Measurements from ENCODE around the genes CERS6 and GORASP2.

DNA sequence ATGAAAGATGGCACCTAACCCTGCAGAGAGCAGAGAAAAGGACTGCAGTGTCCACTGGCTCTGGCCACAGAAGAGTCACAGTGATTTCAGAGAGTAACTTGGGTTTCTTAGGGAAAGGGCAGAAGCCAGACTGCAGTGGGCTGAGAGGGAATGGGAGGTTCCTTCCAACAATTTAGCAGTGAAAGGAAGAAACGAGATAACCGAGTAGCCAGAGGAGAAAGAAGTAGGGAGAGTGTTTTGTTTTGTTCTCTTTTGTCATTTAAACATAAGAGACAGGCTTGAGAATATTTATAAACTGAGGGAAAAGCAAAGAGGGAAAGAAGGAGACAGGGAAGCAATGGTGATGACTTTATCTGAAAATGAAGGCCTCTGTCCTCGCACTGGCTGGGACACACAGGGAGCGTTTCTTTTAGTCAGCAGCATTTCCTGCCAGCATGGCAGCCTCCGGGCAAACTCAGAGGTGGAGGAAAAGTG lies 6.5 kb downstream of the STK39 start:
- PRO-cap, 2 experiments, result no peak in any of the 2 experiments

DNA sequence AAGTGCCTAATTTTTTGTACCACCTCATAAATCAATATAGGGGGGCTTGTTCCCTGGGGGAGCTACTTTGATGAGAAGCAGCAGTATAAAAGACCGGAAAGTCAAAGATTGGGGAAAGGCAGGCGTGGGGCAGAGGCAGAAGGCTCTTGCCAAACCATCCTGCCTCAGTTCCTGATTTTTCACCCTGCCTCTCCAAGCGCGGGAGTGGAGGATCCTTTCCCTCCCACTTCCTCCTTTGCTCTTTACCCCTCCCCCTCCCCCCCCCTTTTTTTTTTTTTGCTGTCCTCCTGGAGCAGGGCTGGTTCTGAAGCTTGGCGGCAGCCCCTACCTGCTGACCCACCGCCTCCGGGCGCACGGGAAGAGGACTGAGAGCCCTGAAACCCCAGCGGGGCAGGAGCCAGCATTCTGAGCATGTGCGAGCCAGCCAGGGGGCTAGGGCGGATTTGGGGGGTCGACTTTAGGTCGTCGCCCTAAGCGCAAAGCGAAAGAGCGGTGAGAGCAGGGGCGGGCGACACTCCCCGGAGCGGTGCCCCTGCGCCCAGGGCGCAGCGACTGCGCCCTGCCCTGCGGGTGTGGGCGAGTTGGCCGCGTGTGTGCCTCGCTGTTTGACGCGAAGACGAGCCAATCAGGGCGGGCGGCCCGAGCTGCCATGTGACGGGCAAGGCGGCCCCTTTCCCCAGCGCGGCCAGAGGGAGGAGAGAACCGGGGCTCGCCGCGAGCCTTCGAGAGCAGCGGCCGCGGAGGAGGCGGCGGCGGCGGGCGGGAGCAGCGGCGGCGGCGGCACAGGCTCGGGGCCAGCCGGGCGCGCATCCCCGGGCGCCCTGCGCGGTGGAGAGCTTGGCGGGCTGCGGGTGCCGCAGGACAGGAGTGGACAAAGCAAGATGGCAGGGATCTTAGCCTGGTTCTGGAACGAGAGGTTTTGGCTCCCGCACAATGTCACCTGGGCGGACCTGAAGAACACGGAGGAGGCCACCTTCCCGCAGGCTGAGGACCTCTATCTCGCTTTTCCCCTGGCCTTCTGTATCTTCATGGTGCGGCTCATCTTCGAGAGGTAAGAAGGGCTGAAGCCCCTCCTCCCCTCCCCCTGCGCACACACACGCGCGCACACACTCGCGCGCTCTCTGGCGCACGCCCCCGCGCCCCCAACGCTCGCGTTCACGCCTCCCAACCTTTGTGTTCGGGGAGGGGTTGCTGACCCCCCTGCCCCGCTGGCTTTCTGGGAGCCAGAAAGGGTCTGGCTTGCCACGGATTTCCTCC lies at the start of gene CERS6:
Gene CERS6, plus strand, starts transcription at position 705 of the 1,257 bp plus-strand sequence.
- PRO-cap, 2 experiments, result peak in 2 of 2 experiments; most common plus-strand start position 725 of the sequence (in 1); most common minus-strand start position 556 of the sequence (in 2)

DNA sequence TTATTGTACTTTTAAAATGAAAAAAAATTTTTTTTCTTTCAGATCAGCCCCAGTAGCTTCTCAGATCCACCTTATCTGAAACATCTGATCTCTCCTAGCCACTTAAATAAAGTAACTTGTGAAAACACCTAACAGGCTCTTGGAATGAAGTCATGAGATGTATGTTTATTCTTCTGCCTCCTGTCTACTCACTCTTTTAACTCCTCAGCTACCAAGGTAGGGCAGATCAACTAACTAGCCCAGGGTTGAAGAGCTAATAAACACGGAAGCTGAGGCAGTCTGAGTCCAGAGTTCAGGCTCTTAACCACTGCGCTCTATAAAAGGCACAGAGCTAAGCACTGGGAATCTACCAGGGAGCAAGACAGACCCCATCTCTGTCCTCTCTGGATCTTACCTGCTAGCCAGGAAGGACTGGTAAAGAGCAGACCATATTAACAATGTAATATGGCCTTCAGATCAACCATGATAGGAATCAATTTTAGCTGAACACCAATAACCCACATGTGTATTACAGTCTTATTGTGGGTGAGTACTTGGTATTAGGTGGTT lies 37.2 kb downstream of the CERS6 start:
- PRO-cap, 2 experiments, result no peak in any of the 2 experiments

DNA sequence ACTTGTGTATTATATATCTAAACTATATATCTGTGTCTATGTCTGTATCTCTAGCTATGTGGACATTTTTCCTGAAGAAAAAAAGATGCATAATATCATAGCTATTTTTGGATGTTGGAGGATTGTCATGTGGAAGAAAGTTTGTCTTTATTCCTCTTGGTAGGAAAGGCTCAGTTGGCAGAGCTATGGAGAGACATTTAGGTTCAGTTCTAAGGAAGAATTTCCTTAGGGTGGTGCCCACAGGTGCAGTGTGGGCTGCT lies 68.7 kb downstream of the CERS6 start:
- PRO-cap, 2 experiments, result no peak in any of the 2 experiments

- PRO-cap, 2 experiments, result no peak in any of the 2 experiments
Observed at GRCh38 chr2:168632404-168633144, 169.9 kb upstream of the NOSTRIN start.

GRCh38 chr2:168971915-168972317 lies 59.2 kb downstream of the ABCB11 start:
- PRO-cap, 2 experiments, result no peak in any of the 2 experiments

DNA sequence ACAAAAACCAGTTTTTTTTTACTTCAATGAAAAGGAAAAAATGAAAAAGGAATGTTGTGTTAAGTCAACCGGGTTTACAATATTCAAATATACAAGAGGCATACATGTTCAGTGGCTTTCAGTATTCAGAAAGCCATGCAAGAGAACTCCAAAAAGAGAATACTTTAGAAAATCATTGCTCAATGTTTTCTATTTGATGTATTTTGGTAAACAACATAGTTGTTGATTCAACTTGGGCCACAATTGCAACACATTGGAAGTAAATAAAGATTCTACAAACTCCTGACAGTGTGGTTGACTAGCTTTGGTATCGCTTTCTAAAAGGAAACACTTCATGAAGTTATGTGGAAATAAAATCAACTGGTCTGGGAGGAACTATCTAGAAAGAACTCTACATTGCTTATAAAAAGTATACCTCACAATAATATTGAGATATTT lies 2.7 kb downstream of the DHRS9 start:
- PRO-cap, 2 experiments, result no peak in any of the 2 experiments

GRCh38 chr2:169072475-169072909 lies 3.1 kb downstream of the DHRS9 start:
- PRO-cap, 2 experiments, result no peak in any of the 2 experiments

GRCh38 chr2:169636404-169637233 lies 52.5 kb downstream of the PPIG start:
- PRO-cap, 2 experiments, result no peak in any of the 2 experiments

DNA sequence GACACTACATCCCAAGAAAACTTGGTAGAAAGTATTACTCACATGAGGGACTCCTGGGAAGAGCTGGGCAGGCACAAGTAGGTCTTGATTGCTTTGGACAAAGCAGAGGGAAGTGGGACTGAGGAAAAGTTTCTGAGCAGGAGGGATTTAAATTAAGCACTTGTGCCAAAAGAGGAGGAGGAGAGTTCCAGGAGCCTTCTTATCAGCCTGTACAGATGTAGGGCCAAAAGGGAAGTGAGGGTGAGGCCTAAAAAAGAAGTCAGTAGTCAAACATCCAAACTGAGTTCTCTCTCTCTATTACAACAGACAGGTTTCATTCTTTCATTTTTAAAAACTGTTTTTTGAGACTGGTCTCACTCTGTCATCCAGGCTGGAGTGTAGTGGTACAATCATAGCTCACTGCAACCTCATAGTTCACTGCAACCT lies 29.2 kb downstream of the CFAP210 start:
- PRO-cap, 2 experiments, result no peak in any of the 2 experiments

DNA sequence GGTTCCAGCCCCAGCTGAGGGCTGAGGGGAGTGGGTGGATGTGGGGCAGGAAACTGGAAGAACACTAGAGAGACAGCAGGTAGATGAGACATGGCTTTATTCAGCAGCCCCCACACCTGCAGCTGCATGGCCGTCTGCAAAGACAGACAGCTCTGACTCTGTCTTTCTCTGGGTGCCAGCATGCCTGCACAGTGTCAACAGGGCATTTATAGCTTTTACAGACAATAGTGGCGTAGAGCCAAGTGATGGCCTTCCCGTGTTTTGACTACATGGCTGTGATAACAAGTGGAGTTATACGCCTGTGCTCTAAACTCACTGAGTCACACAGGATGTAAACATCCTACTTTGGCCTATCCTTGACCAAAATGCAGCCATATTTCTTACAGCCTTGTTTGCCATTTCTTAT lies 16.4 kb upstream of the KLHL23 start:
- PRO-cap, 2 experiments, result no peak in any of the 2 experiments

DNA sequence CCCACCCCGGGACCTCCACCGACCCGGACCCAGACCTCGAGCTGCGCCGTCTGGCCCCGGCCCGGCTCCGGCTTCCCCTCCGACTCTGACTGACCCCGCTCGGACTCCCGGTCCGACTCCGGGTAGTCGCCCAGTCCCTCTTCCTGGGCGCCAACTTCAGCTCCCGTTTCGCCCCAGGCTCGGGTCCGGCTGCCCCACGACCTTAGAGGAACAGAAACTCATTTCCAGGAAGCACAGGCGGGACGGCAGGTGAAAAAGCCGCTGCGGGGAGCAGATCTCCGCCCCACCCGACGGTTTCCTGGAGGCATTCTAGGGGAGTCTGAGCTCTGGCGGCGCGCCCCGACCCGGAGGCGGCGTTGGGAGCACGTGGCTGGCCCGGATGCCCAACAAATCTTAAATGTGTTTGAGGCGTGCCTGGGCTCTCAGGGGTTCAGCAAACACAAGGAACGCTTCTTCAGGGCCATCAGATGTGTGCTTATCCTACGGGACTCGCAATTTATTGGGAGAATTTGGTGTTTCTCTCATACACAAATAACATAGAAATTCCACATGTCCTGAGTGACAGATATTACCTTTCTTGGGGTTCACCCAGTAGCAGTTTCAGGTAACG lies 30.0 kb upstream of the SSB start:
- PRO-cap, 2 experiments, result no peak in any of the 2 experiments

- PRO-cap, 2 experiments, result no peak in any of the 2 experiments
Observed at GRCh38 chr2:170179811-170180542, 2.0 kb downstream of the MYO3B start.

DNA sequence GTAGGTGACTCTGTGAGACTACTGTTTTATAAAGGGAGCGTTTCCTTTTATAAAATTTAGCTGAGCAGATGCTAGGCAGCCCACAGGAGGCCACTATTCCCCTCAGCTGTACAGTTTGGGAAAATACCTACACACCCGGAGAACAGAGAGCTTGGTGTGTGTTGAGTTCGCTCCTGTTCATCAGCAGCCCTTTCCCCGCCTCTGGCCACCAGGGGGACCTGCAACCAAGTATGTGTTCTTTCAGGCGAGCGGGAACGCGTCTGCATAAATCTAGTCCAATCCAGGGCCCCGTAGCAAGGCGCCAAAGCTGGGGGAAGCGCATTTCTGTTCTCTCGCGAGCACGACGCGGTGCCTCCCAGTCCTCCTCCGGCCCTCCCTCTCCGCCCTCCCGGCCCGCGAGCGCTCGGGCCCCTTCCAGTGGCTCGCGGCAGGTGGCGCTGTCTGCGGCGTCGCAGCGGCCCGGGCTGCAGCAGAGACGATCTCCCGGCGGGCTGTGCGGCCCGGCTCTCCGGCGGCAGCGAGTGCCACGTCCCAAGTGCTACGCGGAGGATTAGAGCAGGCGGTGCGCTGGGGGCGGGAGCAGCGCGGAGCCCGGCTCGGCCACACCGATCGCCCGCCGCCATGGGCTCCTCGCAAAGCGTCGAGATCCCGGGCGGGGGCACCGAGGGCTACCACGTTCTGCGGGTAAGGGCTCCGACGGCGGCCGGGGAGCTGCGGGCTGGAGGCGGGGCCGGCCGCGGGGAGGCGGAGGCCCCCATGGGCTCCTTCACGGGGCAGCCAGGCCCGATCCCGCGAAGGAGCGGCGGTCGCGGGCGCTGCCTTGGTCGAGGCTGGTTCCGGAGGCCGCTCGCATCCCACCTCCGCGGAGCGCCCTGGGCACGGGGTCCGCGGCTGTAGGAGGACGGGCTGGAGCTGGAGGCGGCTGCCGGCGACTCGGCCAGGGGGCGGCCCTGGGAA lies at the start of gene GORASP2:
Gene GORASP2, plus strand, starts transcription at position 534 of the 957 bp plus-strand sequence.
- PRO-cap, 2 experiments, result peak in 2 of 2 experiments; most common plus-strand start position 534 of the sequence (in 2); most common minus-strand start position 198 of the sequence (in 2)

GRCh38 chr2:170963246-170963889 lies 34.3 kb downstream of the GORASP2 start:
- PRO-cap, 2 experiments, result no peak in any of the 2 experiments

DNA sequence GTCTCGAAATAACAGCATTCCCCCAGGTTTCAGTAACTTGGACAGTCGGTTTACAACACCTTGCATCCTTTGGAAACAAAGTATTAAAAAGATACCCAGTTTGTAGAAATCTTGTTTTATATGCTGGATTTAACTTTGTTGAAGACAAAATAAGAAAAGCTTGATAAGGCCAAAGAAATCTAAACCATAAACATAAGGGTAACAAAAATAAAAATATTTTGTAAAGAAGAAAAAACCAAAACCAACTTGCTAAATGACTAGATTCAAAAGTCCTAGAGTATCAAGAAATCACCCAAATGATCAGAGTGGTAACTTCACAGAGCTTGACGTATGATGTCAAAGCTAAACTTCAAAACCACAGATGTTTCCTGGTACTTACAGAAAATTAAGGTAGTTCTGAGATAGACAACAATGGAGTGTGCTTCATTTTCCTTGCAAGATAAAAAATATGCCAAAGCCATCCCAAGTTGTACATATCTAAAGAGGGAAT lies 107.7 kb downstream of the METTL8 start:
- PRO-cap, 2 experiments, result no peak in any of the 2 experiments

DNA sequence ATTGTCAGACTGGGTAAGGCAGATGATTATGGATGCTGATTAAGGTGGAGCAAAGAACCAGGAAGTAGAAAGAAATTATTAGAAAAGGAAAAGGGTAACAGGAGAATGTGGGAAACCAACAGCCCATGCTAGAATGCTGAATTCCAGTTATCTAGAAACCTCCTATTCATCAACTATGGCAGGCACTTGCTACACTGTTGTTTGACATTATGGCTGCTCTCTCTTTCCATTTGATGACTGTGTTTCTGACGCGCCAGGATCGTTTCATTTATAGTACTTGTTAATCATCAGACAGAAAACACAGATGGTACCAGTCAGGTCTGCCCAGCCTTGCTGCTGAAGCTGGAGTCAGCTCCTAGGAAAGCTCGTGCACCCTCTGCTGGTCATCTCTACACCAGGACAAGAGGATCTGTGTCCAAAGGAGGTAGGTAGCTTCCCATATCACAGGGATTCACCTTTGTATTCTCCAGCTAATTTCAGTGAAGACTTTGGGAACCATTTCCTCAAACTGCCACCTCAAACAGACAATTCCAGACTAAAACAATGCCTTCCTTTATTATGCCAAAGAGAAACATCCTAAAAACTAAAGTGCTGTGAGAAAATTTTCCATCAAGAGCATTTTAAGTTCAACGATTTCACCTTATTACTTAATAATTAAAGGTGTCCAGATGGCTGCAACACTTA lies 17.8 kb downstream of the METTL8 start:
- PRO-cap, 2 experiments, result no peak in any of the 2 experiments

- PRO-cap, 2 experiments, result no peak in any of the 2 experiments
Observed at GRCh38 chr2:171554405-171554829, 32.1 kb downstream of the CYBRD1 start.

- PRO-cap, 2 experiments, result no peak in any of the 2 experiments
Observed at GRCh38 chr2:171771833-171772443, 84.7 kb downstream of the DYNC1I2 start.

DNA sequence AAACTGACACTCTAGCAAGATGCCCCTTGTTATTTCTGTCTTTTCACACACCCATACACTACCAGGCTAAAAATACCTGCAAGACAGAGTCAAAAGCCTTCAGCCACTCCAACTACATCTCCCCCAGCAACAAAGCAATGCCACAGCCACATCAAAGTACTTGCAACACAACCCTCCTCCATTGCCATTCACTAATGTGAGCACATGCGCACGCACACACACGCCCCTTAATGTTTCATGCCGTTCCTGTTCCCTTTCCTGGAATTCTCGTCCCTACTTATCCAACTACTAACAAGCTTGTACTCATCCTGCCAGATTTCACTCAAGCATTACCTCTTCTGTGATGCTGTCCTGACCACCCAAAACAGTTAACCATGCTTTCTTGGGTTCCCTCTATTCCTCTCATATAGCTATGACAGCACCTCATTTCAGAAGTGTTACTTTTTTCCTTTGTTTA lies 29.6 kb downstream of the SLC25A12 start:
- PRO-cap, 2 experiments, result no peak in any of the 2 experiments

Measured in psoas muscle (tissue), 2 donors.